NALM6 (cell line): Measurements from ENCODE around the genes FGF4 and CTTN.

GRCh38 chr11:69161299-69162251 lies 5.8 kb downstream of the SMIM38 start:
- PRO-cap = no peak

- PRO-cap = no peak
Observed at GRCh38 chr11:69359877-69360700, 66.1 kb downstream of the MYEOV start.

- PRO-cap = no peak
Observed at GRCh38 chr11:69417144-69417700, 123.3 kb downstream of the MYEOV start.

- PRO-cap = no peak
Observed at GRCh38 chr11:69485245-69485936, 155.6 kb upstream of the CCND1 start.

DNA sequence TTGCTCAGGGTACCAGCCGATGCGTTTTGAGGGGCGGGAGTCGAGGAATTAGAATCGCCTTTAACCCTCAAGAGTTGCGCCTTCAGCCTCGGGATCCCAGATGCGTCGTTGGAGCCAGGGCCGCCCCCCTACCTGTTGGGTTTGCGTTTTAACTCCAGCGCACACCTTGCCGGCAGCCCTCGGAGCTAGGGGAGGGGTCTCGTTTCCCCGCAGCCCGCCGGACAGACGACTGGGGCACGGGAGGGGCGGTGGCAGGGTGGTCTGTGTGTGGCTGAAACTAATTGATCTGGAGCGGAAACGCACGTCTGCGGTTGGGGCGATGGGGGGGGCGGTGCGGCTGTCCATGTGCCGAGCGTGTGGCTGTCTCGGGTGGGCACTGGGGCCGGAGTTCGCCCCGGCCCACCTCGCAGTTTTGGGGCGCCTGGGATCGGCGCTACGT lies 3.3 kb upstream of the CCND1 start:
- PRO-cap = no peak

- PRO-cap = no peak
Observed at GRCh38 chr11:69648852-69649295, 7.9 kb downstream of the CCND1 start.

GRCh38 chr11:69699360-69699863 lies 4.4 kb downstream of the FGF19 start:
- PRO-cap = unidirectional peak, plus-strand start at chr11:69699581

DNA sequence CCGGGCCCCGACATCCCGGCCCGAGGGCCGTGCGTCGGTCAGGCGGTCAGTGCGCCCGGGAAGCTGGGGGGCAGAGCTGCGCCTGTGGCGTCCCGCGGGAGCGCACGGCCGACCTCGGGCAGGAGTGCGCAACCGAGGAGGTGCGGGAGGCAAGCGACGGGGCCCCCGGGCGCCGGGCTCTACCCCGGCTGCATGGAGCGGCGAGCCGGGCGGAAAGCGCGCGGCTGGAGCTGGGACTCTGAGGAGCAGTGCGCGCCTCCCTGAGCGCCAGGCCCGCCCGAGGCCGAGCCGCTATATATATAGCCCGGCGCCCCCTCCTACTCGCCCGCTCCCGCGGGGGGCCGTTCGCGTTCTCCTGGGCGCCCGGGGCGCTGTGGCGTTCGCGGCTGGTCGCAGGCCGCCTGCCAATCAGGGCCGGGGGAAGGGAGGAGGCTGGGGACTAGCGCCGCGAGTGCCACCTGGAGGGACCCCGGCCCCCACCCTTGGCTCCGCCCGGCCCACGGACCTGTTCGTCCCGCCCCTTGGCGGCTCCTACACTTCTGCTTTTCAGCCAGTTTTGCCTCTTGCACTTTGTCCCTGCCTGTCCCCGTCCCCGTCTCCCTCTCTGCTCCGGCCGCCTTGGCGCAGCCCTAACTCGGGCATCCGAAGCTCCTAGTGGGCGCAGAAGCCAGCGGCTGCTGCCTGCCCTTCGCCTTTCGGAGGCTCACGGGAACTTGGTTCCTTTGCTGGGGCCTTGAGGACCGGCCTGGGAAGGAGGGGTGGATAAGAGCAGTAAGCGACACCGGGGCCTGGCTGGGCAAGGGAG lies at the start of gene FGF4:
Gene FGF4 (minus strand): TSS at position 271 of the 805 bp plus-strand sequence.
- PRO-cap = no peak

DNA sequence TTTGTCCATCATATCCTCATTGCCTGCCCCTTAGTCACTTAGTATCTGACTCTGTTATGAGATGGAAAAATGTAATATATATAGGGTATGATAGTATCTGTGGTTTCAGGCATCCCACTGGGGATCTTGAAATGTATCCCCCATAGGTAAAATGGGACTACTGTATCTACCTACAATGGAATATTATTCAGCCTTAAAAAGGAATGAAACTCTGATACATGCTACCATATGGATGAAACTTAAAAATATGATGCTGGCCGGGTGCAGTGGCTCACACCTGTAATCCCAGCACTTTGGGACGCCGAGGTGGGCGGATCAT lies 35.6 kb upstream of the FGF3 start:
- PRO-cap = no peak

GRCh38 chr11:69891865-69892224 lies 72.6 kb upstream of the FGF3 start:
- PRO-cap = no peak

GRCh38 chr11:69965763-69966746 lies 112.1 kb upstream of the ANO1 start:
- PRO-cap = no peak

- PRO-cap = no peak
Observed at GRCh38 chr11:70050457-70050666, 27.8 kb upstream of the ANO1 start.

- PRO-cap = no peak
Observed at GRCh38 chr11:70063599-70063994, 14.5 kb upstream of the ANO1 start.

DNA sequence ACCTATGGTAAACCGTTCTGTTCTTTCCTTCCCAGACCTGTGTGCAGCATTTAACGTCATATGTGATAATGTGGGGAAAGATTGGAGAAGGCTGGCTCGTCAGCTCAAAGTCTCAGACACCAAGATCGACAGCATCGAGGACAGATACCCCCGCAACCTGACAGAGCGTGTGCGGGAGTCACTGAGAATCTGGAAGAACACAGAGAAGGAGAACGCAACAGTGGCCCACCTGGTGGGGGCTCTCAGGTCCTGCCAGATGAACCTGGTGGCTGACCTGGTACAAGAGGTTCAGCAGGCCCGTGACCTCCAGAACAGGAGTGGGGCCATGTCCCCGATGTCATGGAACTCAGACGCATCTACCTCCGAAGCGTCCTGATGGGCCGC lies 3.0 kb downstream of the FADD start:
- PRO-cap = no peak

DNA sequence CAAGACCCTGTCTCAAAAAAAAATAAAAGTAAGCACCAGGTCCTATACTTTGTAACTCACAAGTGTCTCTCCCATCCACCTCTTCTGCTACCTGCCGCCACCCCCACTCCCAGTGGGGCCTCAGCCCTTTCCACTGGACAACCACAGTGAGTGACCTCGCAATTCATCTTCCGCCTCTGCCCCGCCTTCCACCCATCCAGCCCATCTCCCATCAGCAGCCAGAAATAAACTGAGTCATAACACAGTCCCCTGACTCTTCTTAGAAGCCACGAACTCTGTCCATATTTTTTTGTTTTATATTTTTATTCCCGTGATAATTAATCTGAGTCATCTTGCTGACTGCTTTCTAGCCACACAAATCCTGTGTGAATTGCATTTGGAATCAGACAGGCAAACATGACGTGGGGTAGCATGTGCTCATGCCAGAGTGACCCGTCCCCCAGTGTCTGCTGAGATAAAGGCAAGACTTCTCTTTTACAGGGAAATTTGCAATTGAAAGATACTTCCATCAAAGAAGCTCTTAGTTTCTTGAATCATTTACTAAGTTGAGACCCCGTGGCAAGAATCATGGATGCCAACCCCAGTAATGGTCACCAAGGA lies 7.0 kb downstream of the FADD start:
- PRO-cap = no peak

DNA sequence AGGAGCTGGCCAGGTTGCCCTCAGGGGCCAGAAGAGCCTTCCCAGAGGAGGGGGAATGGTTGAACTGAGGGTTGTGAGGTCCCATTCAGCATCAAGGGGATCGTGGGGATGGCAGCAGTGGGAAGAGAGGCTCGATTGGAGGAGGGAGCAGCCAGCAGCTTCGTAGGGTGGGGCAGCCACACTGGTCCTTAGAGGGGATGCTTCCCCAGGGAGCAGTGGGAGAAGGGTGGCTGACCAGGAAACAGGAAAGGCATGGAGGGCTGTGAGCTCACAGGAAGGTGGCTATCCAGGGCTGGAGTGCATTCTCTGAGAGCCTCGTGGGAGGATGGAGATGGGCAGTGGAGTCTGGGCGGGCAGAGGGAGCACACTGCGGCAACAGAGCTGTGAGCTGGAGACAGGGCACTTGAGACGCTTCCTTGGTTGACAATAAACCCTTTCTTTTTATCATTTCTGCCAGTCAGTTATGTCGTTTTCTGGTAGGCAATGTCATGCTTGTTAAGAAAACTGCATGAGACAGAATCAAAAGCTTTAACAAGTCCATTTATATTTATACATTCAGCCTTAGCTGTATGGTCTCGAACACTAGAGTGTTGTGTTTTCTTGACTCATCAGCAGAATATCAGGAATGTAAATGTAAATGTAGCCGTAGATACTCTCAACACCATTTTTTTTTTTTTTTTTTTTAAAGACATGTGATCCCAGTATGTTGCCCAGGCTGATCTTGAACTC lies 31.8 kb downstream of the PPFIA1 start:
- PRO-cap = no peak

- PRO-cap = no peak
Observed at GRCh38 chr11:70319642-70320240, 49.3 kb downstream of the PPFIA1 start.

DNA sequence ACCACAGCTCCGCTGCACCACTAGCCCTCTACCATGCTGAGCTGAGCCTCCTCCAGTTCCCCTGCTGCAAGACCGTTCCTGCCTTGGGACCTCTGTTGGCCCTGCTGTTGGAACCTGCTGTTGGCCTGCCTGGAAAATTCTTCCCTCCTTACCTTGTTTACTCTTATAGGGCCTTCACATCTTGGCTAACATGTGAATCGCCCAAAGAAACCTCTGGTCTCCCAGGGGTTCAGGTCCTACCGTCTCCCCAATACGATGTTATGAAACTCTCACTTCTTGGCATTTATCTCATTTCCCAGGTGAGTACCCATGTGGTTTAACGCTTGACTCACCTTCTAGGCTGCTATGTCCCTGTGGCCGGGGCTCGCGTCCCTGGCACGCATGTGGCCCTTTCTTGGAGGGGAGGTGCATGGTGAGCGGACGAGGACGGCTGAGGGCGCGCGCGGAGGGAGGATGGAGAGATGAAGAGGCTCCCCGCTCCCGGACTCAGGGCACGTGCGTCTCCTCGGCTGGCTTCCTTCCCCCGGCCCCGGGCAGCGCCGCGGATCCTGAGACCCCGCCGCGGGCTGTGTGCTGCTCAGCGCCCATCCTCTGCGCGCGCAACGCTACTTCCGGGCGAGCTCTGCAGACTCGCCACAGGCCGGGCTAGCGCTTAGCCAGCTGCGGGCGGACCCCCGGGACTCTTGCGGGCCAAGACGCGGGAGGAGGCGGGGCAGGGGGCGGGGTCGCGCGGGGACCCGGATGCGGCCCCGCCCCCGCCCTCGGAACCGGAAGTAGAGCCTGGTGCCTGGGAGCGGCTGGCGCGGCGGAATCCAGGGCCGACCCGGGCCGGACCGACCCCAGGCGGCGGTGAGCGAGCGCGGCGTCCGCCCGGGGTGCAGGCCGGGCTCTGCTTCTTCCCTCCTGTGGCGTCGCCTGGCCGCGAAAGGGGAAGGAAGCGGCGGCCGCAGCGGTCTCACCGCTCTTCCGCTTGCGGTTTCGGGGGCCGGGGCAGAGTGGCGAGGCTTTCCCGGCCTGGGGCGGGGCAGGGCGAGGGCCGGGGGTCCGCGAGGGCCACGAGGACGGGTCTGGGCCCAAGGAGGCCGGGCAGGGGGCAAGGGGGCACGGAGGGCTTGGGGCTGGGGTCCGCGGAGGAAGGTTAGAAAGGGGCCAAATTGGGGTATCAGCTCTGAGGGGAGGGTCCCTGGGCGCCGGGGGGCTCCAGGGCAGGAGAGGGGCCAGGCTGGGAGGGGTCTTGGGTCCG lies at the start of gene CTTN:
Gene CTTN (plus strand): TSS at position 764 of the 1,243 bp plus-strand sequence.
- PRO-cap = no peak

DNA sequence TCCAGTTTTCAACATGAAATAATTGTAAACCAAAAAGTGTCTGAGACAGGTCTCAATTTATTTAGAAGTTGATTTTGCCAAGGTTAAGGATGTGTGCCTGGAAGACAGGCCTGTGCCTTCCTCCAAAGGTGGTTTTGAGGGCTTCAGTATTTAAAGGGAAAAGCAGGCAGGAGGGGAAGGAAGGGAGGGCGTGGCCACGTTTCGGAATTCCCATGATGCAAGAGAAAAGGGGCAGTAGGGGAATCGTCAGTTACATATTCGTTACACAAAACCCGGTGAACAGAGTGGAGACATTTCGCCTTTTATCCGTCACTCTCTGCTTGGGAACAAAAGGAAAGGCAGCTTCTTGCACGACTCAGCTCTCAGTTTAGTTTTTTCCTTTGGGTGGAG lies 57.2 kb downstream of the CTTN start:
- PRO-cap = no peak

DNA sequence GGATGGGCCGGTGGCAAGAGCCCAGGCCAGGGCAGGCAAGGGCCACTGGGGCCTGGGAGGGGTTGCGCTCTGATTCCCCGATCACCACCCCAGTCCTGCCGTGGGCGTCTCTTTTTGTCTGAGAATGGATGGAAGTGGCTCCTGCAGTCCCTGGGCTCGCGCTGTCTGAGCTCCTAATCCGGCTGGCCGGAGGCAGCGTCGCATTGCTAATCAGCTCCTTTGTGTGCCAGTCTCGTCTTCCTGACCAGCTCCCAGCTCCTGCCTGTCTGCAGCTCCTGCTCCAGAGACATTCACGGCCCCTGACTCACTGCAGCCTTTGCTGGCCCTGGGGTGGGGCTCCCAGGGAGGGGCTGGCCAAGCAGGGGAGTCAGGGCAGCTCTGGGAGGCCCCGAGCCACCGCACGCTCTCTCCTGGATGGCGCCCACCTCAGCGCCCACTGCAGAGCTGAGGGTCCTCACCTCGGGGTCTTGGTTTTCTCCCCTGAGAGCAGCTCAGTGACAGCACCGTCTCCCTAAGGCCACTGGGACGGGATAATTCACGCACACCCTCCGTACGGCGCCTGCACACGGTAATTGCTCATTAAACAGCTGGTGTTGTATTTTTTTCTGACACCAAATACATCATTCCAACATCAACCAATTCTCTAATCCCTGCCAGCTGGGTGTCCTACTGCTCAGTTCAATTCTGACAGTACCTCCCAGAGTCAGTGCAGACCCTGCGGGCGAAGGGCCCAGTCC lies 146.9 kb downstream of the CTTN start:
- PRO-cap = no peak